A375 (cell line): ENCODE data around the genes FAM221A and STK31.

- RAMPAGE, long total RNA: no peak
Measured at GRCh38 chr7:22120500-22121670, 175.2 kb upstream of the CDCA7L start.

DNA sequence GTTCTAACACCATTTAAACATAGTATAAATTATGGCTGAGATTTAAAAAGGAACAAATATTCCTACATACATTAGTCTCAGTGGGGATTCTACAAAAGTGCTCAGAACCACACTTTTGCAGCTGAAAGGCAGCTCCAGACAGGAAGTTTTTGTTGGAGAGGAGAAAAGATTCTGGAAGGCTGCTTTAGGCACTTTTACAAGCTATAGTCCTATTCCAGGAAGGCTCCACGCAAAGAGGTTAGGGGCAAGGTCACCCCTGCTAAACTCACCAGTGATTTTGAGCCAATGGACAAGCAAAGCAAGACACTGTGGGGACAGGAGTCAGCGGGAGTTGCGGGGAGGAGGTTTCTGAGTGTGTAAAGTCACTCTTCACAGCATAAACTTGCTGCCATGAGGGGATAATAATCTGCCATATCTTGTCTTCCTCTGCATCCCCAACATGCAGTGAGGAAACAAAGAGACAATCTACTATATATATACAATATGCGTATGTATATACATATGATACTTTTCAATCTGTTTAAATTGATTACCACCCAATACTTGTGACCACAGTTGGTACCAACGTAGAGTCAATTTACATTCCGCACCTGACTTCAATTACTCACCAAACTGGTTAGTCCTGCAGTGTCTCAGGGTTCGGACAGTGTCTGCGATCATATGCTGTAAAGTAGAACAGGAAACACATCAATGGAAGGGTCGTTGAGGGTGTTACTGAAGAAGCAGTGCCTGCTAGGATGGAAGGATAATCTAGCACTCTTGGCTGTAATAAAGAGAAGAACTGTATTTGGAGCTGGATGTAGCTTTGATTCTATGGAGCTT is 179.5 kb upstream of the CDCA7L start:
- RAMPAGE, long total RNA: no peak

GRCh38 chr7:22215215-22215821 is 141.6 kb downstream of the RAPGEF5 start:
- RAMPAGE, long total RNA: no peak

GRCh38 chr7:22236211-22236543 is 120.8 kb downstream of the RAPGEF5 start:
- RAMPAGE, long total RNA: no peak

DNA sequence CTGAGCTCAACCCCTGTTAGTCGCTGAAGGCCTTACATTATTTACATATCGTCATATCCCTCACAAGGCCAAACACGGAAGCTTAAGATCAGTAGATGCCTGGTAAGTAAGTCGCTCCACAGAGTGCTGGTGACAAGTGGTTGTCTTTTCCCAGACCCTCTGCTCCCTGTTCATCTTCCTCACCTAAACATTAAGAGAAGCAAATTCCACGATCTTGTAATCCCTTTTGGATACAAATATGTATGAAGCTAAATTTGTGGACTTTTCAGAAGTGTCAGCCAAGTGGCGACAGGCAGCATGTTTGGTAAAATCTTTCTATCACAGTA is 55.0 kb downstream of the RAPGEF5 start:
- RAMPAGE, long total RNA: no peak

- RAMPAGE, long total RNA: no peak
Measured at GRCh38 chr7:22372680-22373267, 15.8 kb upstream of the RAPGEF5 start.

DNA sequence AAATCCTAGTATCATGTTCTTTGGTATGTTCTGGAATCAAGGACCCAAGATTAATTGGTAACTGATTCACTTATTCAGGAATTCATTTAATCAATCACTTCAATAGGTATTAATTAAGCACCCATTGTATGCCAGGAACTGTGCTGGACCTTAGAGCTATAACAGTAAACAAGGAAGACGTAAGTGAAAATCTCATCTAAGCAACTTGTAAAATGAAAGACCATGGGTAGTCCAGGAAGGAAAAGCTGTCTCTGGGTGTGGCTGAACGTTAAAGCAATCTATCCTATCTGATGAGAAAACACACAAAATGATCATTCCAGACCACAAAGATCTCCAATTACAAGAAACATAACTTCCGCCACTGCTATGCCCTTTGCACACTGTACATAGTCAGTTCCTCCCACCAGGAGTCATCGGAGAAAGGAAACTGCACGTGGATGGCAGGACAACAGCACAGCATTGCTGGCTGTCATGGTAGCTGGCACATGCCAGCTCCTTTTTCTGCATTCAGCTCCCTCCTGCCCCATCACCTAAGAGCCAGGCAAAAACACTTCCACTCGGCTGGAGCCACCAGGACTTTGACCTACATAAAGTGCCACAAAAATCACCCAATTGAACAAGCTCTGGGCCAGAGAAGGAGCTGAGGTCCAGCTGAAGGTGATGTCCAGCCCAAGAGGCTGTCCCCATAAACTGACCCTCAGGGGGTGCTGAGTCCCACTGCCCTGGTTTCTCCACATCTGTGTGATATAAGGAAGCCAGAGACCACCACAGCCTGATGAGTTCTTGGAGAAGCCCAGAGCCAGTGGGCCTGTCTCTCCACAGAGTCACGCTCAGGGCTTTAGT is 56.5 kb downstream of the STEAP1B start:
- RAMPAGE, long total RNA: no peak

- RAMPAGE, long total RNA: no peak
Measured at GRCh38 chr7:22858829-22859587, 36.4 kb upstream of the TOMM7 start.

DNA sequence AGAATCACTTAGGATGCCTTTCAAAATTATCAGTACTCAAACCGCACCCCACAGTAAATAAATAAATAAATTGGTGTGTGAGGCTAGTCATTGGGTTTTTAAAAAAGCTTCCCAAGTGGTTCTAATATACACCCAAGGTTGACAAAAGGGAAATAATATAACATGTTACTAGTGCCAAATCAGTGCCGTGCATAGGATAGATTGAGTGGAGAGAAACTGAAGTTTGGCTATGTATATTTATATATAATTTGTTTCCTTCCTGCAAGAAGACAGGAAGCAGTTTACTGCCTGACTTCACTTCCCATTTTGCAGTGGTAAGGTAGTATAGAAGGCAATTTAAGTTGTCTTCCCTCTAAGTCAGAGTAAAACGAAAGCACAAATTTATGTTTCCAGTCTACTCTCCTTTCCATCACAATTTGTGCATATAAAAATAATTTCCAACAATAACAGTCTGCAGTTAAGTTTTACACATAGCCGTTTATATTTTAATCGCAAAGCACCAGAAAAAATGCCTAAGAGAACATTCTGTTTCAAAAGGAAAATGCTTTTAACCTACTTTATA is 3.4 kb upstream of the HYCC1 start:
- RAMPAGE, long total RNA: no peak

DNA sequence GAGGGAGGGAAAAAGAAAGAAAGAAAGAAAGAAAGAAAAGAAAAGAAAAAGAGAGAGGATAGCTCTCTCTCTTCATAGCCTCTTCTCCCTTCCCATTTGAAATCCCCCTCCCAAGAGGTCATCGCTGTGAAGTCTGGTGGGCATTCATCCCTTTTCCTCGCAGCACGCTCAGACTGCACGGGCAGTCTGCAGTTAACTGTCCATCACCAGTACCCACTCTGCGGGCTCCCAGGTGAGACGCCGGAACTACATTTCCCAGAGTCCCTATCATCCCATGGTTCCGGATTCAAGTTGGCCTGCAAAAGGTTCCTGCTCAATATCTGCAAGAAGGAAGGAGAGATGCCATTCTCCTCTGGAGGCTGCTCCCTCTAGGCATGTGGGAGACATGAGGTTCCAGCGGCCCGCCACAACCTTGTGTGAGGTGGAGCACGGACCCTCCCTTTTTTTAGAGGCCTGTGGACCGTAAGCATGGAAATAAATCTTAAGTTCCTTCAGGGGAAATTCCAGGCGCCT is 29.6 kb downstream of the NUP42 start:
- RAMPAGE, long total RNA: no peak

DNA sequence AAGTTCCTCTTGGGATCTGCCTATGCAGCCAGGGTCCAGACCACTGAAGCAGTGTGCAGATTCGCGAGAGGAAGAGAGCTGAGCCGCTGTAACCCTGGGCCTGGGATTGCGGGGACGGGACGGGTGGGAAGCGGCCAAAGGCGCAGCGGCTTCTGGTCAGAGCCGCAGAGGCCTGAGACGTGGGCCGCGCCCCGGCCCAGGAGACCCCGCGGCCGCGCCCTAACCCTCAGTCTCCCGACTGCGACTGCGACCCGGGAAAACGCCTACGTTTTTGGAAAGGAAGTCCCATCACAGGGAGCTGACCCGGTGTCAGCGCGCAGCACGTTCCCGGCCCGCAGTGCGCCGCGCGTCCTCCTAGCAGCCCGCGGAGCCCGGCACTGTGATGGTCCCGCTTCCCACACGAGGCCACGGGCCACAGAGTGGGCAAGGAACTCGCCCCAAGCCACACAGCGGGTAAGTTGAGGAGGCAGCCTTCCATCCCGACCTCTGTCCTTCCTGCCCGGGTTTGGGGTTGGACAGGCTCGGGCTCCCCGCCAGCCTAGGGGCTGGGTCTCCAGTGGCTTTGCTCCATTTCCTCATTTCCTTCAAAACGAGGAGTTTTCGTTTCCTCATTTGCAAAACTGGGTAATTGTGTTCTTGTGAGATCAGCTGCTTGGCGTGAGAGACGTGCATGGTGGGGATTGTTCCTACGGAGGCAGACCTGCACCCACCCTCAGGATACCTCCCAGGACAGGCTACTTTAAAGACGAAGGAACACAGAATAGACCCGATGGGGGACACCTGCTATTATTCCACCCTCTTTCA is 1.2 kb downstream of the GPNMB start:
- RAMPAGE, long total RNA: no peak

- RAMPAGE, long total RNA: no peak
Measured at GRCh38 chr7:23469687-23469859, 718 bp downstream of the IGF2BP3 start.

GRCh38 chr7:23500703-23501108 is 30.4 kb upstream of the IGF2BP3 start:
- RAMPAGE, long total RNA: no peak

DNA sequence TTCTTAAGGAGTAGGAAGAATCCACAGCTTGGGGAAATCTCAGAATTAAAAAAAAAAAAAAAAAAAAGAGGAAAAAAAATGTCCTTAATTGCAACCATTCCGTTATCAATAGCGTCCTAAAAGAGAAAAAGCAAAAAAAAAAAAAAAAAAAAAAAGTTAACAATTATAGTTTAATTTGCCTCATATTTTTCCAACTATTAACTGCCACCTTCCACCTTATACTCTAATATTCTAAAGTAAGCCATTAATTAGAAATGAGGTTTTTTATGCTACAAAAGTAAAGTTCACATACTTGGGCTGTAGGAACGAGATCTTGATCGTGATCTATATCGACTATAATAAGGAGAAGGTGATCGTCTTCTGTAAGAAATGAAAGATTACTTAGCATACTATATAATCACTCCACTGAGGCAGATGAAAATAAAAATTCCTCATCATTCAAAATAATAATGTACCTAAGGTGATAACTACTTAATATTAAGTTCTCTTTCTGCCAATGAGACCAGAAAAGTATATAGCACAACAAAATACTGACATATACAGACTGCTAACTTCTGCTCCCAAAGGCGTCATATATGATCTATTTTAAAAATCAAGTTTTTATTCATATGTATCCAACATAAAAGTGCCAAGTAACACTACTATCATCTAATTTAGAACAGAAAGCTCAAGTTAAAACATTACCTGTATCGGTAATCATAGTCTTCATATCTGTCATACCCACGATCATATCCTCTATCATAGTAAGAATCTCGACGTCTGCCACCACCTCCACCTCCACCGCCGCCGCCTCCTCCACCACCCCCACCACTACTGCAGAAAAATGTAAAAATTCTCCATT is 26.1 kb downstream of the TRA2A start:
- RAMPAGE, long total RNA: no peak

DNA sequence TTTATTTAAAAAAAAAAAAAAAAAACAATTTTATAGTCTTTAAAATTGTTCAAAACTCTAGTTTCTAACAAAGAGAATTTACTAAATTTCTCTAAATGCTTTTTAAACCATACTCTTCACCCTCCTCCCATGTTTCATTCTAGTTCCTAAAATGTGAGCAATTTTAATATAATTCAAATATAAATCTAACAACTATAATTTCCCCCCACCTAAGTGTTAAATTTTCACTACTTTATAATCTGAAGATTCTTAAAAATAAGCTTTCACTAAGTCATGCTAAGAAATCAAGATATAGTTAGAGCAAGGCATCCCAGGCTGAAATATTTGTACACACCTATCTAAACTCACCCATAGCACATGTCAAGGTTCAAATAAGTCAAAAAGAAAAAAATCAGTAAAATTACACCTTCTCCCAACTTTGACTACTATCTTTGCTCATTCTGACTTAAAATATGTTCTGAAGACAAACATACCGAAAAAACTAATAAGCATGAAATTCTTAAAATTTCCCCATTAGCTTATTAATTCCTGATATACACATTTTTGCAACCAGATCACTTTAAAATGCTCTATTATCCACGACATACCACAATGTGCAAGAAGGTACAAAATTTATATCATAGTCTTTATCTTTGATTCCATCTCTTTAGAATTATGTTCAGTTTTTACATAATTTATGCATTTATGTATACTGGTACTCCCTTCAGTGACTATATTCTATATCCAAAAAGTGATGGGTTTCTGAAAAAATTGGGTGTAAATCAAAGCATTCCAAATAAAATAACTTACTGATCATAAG is 9.0 kb downstream of the TRA2A start:
- RAMPAGE, long total RNA: no peak

- RAMPAGE, long total RNA: no peak
Measured at GRCh38 chr7:23530826-23531299, 918 bp downstream of the TRA2A start.

DNA sequence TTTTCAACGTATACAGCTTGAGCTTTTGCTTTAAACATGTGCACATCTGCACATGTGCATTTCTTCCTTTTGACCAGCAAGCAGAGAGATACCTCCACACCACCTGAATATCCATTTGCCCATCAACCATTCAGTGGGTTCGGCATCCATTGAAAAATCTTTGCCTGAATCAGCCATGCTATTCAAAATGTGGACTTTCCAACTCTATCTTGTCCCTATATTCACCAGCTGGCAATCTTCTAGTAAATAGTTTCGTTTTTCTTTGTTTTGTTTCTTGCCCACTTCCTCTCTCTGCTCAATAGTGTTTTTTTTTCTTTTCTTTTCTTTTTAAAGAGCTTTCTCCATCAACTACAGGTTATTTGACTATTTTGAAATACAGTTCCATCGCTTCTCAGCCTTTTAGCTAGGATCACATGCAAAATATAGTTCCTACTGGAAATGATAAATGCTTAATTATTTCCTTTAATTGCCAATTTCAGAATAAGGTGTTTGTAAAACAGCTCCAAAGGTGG is 7.8 kb upstream of the TRA2A start:
- RAMPAGE, long total RNA: no peak

- RAMPAGE, long total RNA: no peak
Measured at GRCh38 chr7:23679785-23680652, at the start of gene FAM221A. Gene FAM221A, plus strand, starts transcription at chr7:23680199.

- RAMPAGE, long total RNA: no peak
Measured at GRCh38 chr7:23709942-23710615, at the start of gene STK31. Gene STK31, plus strand, starts transcription at chr7:23710219.

DNA sequence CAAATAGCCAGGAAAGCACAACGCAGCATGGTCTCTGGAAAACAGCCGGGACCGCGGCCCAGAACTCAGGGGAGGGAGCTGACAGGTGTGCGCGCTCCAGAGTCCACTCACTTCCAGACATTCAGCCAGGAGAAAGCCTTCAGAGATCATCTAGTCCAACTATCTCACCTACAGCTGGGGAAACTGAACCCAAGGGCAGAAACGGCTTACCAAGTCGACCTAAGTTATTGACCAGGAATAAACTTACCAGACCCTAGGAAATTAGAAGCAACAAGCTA is 16.4 kb downstream of the GSDME start:
- RAMPAGE, long total RNA: no peak